IMR-90 (cell line): Measurements from ENCODE around the genes ANO5, MUC15, KCNA4 and FSHB.

DNA sequence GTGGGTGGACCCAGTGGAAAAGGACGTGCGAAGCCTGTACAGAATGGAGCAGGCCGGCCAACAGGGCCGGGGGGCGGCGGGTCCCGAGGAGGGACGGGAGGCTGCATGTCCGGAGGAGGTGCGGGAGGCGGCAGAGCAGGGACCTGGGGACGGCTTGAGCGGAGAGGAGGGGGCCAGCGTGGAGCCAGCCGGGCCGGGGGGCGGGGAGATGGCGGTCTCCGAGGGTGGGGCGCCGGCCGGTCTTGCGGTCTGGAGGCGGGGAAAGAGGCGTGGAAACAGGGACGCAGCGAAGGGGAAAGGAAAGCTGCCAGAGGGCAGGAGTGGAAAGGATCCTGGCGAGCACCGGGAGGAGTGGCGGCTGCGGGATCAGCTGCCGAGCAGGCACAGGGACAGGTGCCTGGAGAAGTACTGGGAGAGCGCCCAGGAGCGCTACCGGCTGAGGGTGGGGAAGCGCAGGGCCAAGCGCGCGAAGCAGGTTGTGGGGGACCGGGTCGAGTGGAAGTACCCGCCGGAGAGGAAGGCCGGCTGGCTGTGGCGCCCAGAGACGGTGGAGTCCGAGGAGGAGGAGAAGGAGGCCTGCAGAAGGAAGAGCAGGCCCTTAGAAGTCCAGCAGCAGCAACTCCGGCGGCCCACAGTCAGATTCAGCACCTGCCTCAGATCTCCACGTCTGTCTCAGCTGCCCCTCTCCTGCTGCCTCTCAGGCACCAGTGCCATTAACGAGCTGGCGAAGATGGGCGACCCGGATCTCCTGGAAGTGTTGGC lies at the start of gene ANO5:
ANO5 (plus strand) TSS at position 323 of the 762 bp plus-strand sequence.
- RRBS: 3% methylated on average over 34 of the region's 54 CpGs
CAGE:
- cytosol, long polyA plus RNA: no peak
- long polyA plus RNA: no peak
- nucleus, long polyA plus RNA: no peak

- RRBS: no CpG with 5 or more reads among the region's 5 CpGs
CAGE:
- cytosol, long polyA plus RNA: no peak
- long polyA plus RNA: no peak
- nucleus, long polyA plus RNA: no peak
Observed at GRCh38 chr11:24739643-24740064, 242.8 kb downstream of the LUZP2 start.

- RRBS: no CpG with 5 or more reads among the region's 1 CpG
CAGE:
- cytosol, long polyA plus RNA: no peak
- long polyA plus RNA: no peak
- nucleus, long polyA plus RNA: no peak
Observed at GRCh38 chr11:26284988-26285241, 47.0 kb upstream of the ANO3 start.

- RRBS: no CpG with 5 or more reads among the region's 23 CpGs
CAGE:
- cytosol, long polyA plus RNA: no peak
- long polyA plus RNA: no peak
- nucleus, long polyA plus RNA: no peak
Observed at GRCh38 chr11:26571837-26573348, at the start of gene MUC15. Gene MUC15, minus strand, starts transcription at chr11:26572263.

DNA sequence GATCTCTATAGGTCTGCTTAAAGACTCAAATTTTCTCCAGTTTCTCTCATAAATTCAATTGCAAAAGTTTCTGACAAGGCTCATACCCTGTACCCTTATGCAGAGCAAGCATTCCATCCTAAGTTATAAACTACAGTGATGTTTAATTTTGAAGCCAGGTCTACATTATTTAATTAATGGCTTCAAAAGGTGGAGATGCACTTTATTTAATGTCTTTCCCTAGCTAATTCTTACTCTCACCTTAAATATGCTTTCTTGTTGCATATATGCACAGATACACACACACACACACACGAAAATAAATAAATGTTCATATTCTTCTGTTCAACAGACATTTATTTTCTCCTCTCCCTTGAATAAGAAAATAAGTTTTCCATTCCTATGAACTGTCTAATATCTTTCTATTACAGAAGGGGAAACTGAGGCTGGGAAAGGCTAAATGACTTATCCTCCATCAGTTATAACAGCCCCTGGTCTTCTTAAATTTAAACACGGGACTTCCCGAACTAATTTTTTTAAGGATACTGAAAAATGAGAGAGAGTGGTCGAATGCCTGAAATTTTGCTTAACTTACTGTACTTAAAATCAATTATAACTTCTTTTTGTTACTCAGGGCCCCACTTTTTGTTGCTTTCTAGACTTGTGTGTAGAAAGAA lies 2.6 kb downstream of the FIBIN start:
- RRBS: no CpG with 5 or more reads among the region's 4 CpGs
CAGE:
- cytosol, long polyA plus RNA: no peak
- long polyA plus RNA: no peak
- nucleus, long polyA plus RNA: no peak

- RRBS: no CpG with 5 or more reads among the region's 3 CpGs
CAGE:
- cytosol, long polyA plus RNA: no peak
- long polyA plus RNA: no peak
- nucleus, long polyA plus RNA: no peak
Observed at GRCh38 chr11:27187866-27188327, 147.3 kb downstream of the BBOX1 start.

DNA sequence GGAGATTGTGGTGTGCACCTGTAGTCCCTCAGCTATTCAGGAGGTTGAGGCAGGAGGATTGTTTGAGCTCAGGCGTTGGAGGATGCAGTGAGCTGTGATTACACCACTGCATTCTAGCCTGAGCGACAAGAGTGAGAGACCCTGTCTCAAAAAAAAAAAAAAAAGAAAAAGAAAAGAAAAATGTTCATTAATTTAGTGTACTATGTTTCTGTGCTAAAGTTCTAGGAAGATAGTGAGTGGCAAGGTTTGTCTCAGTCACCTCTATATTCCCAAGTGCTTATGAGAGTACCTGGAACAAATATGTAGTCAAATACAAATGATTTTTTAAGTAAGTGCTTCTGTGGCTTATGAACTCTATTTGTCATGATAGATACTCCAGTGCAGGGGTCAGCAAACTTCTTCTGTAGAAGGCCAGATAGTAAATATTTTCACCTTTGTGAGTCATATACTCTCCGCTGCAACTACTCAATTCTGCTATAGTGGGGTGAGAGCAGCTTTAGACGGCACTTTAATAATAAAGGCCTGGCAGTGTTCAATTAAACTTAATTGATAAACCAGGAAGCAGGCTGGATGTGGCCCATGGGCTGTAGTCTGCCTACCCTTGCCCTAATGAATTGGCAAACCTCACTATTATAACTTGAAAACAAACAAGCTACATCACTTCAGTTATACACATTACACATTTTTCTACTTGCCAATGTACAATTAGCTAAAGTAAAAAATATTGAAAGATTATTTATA lies 12.3 kb upstream of the CCDC34 start:
- RRBS: no CpG with 5 or more reads among the region's 4 CpGs
CAGE:
- cytosol, long polyA plus RNA: no peak
- long polyA plus RNA: no peak
- nucleus, long polyA plus RNA: no peak

- RRBS: no CpG with 5 or more reads among the region's 8 CpGs
CAGE:
- cytosol, long polyA plus RNA: no peak
- long polyA plus RNA: no peak
- nucleus, long polyA plus RNA: no peak
Observed at GRCh38 chr11:27401642-27402494, 38.9 kb upstream of the CCDC34 start.

GRCh38 chr11:27468959-27469507 lies 3.6 kb downstream of the LGR4 start:
- RRBS: no CpG with 5 or more reads among the region's 8 CpGs
CAGE:
- cytosol, long polyA plus RNA: no peak
- long polyA plus RNA: no peak
- nucleus, long polyA plus RNA: no peak

DNA sequence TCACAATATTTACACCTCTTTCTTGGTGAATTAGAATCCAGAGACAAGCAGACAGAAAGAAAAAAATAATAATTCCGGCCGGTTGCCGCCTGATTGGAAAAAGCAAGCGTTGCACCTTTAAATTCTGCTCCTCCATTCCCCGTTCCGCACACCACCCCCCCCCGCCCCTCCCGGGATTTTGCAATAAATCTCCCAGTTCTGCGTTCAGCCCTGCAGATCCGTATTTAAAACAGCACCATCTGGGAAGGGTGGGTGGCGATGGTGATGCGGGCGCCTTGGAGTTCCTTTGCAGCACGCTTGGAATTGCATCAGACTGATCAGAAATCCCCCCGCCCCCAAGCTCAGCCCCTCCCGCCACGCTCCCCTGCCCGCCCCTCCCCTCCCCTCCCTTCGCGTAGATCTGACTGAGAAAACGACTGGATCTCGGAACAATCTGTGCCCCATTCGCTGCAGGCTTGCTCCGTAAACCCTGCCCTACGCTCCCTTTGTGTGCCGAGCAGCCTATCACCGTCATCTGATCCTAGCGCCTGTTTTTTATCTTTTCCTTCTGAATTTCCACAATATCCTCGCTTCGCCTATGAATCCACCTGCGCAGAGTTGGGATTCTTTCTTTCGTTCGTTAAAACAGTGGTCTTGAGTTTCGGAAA lies 18.1 kb upstream of the BDNF start:
- RRBS: 3% methylated on average over 3 of the region's 34 CpGs
CAGE:
- cytosol, long polyA plus RNA: no peak
- long polyA plus RNA: no peak
- nucleus, long polyA plus RNA: no peak

GRCh38 chr11:28126712-28127214 lies 18.6 kb downstream of the METTL15 start:
- RRBS: no CpG with 5 or more reads among the region's 1 CpG
CAGE:
- cytosol, long polyA plus RNA: no peak
- long polyA plus RNA: no peak
- nucleus, long polyA plus RNA: no peak

DNA sequence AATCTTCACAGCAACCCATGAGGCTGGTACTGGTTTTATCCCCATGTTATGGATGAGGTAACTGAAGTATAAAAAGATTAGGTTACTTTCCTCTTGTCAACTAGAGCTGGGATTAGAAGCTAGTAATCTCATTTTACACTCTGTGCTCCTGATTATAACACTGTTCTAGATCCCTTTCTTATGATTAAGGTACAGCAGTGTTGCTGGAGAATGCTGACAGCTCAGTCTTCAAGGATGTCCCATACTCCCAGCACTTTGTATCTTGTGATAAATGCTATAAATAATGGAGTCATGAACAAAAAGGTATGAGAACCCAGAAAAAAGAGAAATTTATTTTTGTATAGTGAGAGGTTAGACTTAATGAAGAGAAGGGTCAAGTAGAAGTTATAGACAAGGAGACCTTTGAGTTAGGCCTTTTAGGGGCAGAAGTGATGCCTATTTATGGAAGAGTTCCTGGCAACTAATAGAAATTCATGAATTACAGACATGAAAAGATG lies 197.3 kb downstream of the METTL15 start:
CAGE:
- cytosol, long polyA plus RNA: no peak
- long polyA plus RNA: no peak
- nucleus, long polyA plus RNA: no peak

GRCh38 chr11:29119523-29120816 lies 896.9 kb downstream of the KCNA4 start:
- RRBS: no CpG with 5 or more reads among the region's 12 CpGs
CAGE:
- cytosol, long polyA plus RNA: no peak
- long polyA plus RNA: no peak
- nucleus, long polyA plus RNA: no peak

DNA sequence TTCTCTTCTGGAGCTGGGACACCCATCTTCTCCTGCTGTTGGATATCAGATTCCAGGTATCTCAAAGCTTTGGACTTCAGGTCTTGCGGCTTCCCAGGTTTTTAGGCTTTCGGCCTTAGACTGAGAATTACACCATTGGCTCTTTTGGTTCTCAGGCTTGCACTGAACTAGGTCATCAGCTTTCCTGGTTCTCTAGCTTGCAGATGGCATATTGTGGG lies 812.1 kb downstream of the KCNA4 start:
- RRBS: no CpG with 5 or more reads among the region's 2 CpGs
CAGE:
- cytosol, long polyA plus RNA: no peak
- long polyA plus RNA: no peak
- nucleus, long polyA plus RNA: no peak

- RRBS: 2% methylated on average over 15 of the region's 49 CpGs
CAGE:
- cytosol, long polyA plus RNA: no peak
- long polyA plus RNA: no peak
- nucleus, long polyA plus RNA: no peak
Observed at GRCh38 chr11:30016677-30017357, at the start of gene KCNA4. Gene KCNA4, minus strand, starts transcription at chr11:30017030.

- RRBS: no CpG with 5 or more reads among the region's 4 CpGs
CAGE:
- cytosol, long polyA plus RNA: no peak
- long polyA plus RNA: no peak
- nucleus, long polyA plus RNA: no peak
Observed at GRCh38 chr11:30230683-30231211, at the start of gene FSHB. Gene FSHB, plus strand, starts transcription at chr11:30231014.

DNA sequence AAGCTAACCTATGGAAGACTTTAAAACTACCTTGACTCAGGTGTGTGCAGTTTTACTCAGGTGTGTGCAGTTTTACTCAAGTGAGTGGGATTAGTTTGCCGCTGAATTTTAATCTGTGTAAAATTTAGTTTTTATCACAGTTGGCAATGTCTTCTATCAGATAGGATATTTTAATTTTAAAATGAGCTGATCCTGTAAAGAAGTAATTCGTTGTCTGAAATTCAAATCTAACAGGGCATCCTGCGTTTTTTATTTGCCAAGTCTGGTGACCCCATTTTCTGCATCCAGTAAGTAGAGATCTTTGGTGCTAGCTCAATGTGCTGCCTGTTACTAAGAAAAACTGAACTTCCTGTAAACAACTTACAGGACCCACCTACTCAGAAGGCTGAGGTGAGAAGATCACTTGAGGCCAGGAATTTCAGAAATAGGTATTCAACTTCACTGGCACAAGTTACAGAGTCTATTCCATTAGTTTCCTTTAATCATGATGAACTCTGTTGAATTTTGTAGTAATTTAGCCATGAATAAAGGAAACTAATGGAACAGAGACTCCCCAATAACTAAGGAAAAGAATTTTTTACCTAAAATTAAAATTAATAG lies 4.0 kb downstream of the ARL14EP start:
- RRBS: no CpG with 5 or more reads among the region's 3 CpGs
CAGE:
- cytosol, long polyA plus RNA: no peak
- long polyA plus RNA: no peak
- nucleus, long polyA plus RNA: no peak

- RRBS: no CpG with 5 or more reads among the region's 4 CpGs
CAGE:
- cytosol, long polyA plus RNA: no peak
- long polyA plus RNA: no peak
- nucleus, long polyA plus RNA: no peak
Observed at GRCh38 chr11:30342453-30343339, 19.8 kb downstream of the ARL14EP start.

- RRBS: no CpG with 5 or more reads among the region's 7 CpGs
CAGE:
- cytosol, long polyA plus RNA: no peak
- long polyA plus RNA: no peak
- nucleus, long polyA plus RNA: no peak
Observed at GRCh38 chr11:30407208-30407726, 84.4 kb downstream of the ARL14EP start.

GRCh38 chr11:30487075-30487586 lies 99.0 kb downstream of the MPPED2 start:
- RRBS: no CpG with 5 or more reads among the region's 3 CpGs
CAGE:
- cytosol, long polyA plus RNA: no peak
- long polyA plus RNA: no peak
- nucleus, long polyA plus RNA: no peak